SJCRH30 (cell line): ENCODE results near the gene NRAP.

GRCh38 chr10:110923980-110924626, 4.7 kb downstream of the SHOC2 start:
- RAMPAGE, long total RNA = no peak

DNA sequence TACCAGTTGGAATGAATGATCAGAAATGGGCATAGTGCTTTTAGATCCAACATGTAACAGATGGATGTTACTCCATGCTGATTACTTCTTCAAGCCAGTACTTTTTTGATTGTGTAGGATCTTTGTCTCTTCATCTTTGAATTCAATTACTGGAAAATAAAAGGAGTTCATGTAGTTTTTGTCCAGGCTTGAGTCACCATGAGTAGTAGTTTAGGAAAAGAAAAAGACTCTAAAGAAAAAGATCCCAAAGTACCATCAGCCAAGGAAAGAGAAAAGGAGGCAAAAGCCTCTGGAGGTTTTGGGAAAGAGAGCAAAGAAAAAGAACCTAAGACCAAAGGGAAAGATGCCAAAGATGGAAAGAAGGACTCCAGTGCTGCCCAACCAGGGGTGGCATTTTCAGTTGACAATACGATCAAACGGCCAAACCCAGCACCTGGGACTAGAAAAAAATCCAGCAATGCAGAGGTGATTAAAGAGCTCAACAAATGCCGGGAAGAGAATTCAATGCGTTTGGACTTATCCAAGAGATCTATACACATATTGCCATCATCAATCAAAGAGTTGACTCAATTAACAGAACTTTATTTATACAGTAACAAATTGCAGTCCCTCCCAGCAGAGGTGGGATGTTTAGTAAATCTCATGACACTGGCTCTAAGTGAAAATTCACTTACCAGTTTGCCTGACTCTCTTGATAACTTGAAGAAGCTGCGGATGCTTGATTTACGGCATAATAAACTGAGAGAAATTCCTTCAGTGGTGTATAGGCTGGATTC, 44.9 kb downstream of the SHOC2 start:
- RAMPAGE, long total RNA = no peak

GRCh38 chr10:111183399-111183772, 106.6 kb downstream of the ADRA2A start:
- RAMPAGE, long total RNA = no peak

GRCh38 chr10:112082214-112082605, 101.4 kb downstream of the GPAM start:
- RAMPAGE, long total RNA = no peak

- RAMPAGE, long total RNA = no peak
Observed at GRCh38 chr10:112225323-112226207, 42.0 kb upstream of the GPAM start.

DNA sequence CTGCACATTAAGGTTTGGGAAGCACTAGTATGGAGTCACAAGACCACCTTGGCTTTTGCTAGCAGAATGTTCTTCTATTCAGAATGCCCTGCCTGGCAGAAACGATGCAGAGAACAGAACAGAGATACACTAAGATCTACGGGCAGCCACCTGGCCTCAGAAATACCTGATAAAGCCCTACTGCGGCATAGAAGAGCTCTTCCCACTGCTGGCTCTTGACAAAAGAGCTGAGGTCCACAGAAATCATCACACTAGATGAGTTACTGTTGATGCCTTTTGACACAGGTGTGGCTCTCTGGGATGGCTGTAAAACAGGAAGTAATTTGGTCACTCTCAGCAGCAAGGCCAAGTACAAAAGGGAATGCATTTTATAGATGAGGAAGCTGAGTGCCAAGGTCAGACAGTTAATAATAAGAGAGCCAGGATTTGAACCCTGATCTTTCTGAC, 35.0 kb upstream of the ACSL5 start:
- RAMPAGE, long total RNA = no peak

DNA sequence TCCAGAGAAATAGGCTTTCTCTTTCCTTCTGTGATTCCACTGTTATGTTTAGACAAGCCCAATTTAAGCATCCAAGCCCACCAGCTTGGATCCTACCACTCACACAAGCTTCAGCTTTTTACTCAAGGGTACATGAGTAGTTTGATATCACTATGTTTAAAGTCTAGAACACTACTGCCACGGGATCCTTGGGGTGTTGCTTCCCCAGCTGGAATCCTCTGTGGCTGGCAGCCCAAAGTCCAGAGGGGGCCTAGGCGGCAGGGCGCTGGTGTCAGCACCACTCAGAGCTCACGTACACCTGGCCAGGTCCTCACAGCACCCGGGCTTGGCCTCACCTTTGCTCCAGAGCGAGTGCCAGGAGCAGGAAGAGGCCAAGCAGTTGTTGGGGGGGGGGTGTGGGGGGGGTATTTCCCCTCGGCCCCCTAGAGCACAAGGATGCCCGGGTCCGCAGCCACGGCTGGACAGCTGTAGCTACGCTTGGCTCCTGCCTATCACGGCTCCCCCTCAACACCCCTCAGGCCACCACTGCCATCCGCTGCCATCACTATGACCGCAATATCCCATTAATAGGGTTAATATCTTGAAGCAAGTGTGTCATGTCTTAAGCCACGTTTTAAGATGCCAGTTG, 17.0 kb downstream of the ZDHHC6 start:
- RAMPAGE, long total RNA = no peak

GRCh38 chr10:112678379-112679025, 231.5 kb downstream of the VTI1A start:
- RAMPAGE, long total RNA = no peak

GRCh38 chr10:112715553-112716151, 234.4 kb upstream of the TCF7L2 start:
- RAMPAGE, long total RNA = no peak

GRCh38 chr10:112803737-112804416, 146.2 kb upstream of the TCF7L2 start:
- RAMPAGE, long total RNA = no peak

GRCh38 chr10:112820239-112820875, 129.7 kb upstream of the TCF7L2 start:
- RAMPAGE, long total RNA = no peak

DNA sequence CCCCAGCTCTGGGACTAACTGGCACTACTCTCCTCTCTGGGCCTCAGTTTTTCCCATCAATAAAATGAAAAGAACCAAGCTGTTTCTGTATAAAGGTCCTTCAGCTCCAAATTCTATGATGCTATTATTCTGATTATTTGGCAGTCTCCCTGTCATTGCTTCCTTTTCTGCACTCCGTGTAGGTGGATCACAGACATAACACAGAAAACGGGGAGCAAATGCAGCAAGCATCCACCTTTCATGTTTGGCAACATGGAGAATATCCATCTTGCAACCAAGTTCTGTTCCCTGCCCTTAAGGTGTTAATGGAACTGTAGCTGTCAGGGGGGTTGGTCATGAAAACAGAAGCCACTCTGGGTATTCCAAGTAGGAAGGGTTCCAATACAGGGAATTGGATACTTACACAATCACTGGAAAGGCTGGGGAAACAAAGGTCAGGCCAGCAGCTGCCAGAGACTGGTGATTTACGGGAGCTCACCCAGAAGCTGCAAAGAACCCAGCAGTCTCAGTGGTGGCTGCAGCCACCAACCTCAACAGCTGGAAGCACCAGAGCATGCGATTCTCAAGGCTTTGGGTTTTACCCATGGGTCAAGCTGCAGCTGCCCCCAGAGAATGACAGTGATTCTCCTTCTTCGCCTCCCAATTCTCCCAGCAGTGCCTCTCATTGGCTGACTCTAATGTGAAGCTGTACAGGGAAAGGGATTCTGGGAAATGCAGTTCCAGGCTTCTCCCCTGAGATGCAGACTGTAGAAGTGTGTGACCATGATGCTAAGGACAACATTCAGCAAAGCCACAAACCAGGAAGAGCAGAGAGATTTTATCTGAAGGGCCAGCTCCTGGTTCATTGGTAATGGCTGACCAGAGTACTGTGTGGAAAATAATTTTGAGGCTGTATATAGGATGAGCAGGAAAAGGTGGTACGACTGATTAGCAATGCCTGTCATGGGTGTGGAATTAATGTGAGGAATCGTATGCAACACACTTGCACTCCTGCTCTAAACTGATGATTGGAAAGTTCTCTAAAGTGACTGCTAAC, 107.2 kb upstream of the TCF7L2 start:
- RAMPAGE, long total RNA = no peak

- RAMPAGE, long total RNA = no peak
Observed at GRCh38 chr10:112898456-112898834, 51.6 kb upstream of the TCF7L2 start.

DNA sequence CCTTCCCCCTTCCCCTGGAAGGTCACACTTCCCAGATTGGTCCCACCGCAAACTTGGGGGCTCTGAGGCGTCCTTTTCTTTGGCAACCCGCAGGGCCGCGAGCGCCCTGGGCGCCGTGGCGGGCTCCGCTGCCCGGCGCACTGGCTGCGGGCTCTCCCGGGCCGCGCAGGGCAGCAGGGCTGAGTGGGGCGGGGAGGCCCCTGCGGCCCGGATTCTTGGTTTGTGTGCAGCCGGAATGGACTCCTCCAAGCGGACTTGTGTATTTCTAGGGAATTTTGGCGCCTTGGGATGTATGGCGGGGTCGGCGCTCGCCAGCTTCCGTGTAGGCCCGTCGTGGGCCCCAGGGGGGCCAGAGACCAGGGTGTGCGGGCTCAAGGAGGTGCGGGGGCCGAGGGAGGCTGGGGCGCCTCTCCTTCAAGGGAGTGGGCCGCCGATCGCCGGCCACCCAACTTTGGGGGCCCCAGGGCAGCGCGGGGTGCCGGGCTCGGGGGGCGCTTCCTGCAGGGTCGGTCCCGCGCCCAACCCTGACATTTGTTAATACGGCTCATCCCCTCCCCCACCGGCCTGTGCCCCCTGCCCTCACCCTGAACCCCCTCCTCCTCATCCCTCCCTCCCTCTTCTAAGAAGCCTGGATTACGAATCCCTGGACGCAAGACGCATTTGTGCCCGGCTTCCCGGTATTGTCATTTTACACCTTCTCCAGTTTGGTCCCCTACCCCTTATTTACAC, 2.4 kb downstream of the TCF7L2 start:
- RAMPAGE, long total RNA = no peak

- RAMPAGE, long total RNA = no peak
Observed at GRCh38 chr10:113028206-113028773, 78.2 kb downstream of the TCF7L2 start.

DNA sequence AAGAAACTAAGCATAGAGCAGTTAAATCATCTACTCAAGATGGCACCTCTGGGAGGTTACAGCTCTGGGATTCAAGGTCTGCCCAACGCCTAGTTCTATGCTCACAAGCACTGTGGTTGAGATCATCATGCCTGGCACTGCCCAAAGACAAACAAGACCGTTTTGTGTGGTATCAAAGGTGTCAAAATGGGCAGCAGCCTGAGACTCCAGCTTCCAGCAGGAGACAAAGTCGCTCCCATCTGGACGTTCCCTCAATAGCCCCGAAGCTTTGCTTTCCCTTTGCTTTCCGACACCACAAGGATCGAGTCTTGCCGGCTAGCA, 5.0 kb downstream of the HABP2 start:
- RAMPAGE, long total RNA = no peak

DNA sequence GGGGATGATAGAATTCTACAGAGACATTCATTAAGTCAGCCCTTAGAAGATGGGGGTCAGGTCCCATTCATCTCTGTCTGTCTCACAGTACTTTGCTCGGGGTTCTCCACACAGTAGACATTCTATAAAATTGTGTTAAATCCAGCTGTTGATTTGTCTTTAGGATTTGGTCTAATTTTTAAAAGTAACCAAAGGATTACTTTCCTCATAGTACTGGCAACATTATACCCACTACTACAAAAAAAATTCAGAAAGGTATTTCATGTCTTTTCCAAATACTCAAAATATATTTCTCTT, 31.8 kb downstream of the HABP2 start:
- RAMPAGE, long total RNA = no peak

GRCh38 chr10:113621832-113622320, 42.0 kb downstream of the NRAP start:
- RAMPAGE, long total RNA = no peak

DNA sequence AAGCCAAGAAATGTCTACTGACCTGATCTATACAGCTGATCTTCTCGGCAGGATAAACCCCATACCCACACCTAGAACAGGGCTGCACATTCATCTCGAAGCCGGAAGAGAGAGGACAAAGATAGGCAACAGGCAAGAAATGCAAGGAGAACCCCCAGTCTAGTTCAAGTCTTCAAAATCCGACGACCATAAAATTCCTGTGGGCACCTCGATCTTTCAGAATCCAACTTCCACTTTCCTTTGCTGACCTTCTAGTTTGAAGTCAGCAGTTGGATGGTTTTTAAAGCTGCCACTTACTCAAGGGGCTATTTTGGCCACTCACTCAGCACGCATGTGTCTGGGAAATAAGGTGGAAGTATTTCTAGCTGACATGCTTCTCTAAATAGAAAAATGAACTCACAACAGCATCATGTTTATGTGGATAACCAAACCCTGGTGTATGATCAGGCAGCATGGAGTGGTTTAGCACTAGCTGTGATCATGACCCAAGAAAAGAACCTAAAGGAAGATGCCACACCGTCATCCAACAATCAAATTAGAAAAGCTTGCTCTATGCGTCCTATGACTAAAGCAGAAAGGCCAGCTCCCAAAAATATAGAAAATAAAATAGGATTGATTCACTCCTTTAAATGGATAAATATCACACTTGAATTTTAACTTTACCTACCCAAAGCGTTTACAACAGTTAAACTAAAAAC, at the start of gene NRAP:
TSS of gene NRAP (minus strand) at position 253 of the 698 bp plus-strand sequence.
- RAMPAGE, long total RNA = no peak

DNA sequence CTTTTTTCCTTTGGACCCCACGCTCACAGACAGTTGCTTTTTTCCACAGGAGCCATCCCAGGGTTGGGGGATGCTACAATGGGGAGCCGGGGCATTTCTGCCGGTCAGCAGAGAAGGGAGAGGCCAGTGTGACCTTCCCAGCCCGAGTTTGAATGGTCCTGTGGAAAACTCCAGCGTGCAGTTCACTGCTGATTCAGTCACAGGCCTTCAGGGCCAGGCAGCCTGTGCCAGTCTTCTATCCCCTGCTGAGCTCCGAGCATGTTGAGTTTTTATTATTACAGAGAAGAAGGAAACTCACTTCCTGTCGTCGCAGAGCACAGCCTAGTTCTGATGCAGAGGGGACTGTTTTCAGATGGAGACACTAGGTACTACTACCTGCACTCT, 29.4 kb downstream of the CASP7 start:
- RAMPAGE, long total RNA = no peak